Zone of skin (tissue), 1 donor: Measurements from ENCODE around the genes IPMK and CCDC6.

DNA sequence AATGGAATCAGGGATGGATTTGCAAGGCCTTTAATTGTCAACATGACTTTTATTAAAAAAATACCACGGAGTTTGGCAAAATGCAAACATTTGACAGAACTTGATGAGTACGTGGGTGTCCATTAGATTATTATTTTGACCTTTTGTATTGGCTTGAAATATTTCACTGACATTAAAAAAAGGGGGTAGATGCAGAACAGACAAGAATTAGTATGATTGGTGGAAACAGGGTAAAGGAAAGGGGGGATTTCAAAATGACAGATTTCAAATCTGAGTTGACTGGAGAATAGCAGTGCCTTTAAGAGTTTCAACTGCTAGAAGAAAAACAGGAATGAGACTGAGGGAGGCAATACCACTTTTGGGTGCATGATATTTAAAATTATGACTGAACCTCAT is 33.8 kb downstream of the ASAH2B start:
- RRBS = no CpG with 5 or more reads among the region's 2 CpGs

- RRBS = no CpG with 5 or more reads among the region's 1 CpG
These were observed 121.4 kb downstream of the PRKG1 start for GRCh38 chr10:51195623-51196204.

DNA sequence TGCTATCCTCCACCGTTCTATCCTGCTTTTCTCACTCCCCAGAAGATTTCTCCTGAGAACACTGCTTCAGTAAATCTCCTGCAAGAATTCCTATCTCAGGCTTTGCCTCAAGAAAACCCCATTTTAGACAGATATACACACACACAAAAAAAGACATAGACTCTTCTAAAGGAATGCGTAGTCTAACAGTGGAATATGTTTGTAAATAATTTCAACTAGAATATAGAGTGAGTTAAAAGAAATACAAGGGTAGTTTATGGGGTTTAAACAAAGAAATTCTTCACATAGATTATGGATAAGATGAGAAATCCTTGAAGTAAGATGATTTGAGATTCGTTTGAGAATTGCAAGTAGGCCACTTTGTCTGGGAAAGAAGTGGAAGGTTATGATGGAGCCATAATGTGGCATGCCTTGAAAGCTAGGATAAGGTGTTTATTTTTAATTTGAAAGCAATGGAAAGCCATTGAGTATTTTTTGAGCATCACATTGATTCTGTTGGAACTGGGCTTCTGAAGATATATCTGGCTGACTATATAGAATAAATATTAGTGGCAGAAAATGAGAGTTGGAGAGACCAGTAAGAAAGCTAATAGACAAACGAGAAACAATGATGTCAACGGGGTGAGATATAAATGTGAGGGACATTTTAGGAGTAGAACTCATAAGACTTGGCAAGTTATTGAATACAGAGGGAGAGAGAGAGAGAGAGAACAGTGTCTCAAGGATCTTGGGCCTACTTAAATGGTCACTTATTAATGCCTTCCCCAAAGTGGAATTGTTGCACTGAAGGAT is 128.3 kb downstream of the PRKG1 start:
- RRBS = no CpG with 5 or more reads among the region's 5 CpGs

DNA sequence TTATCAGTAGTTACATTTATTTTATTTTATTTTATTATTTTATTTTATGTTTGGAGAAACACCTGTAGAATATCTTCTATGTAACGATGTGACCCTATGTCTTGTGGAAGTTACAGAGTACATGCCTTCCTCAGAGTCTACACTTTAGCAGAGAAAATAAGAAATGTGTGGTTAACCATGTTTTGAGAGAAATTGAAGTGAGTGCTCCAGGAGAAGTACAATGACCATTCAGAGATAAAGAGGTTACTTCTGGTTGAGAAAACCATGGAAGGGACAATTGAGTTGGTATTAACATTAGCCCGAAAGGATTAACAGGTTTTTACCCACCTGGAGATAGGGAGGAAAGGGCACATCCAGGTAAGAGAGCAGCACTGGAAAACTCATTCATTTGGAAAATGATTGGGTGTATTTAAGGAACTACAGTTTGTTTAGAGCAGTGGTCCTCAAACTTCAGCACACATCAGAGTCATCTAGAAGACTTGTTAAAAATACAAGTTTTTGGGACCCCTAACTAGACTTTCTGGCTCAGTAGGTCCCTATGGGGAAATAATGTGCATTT is 191.3 kb downstream of the PRKG1 start:
- RRBS = no CpG with 5 or more reads among the region's 2 CpGs

DNA sequence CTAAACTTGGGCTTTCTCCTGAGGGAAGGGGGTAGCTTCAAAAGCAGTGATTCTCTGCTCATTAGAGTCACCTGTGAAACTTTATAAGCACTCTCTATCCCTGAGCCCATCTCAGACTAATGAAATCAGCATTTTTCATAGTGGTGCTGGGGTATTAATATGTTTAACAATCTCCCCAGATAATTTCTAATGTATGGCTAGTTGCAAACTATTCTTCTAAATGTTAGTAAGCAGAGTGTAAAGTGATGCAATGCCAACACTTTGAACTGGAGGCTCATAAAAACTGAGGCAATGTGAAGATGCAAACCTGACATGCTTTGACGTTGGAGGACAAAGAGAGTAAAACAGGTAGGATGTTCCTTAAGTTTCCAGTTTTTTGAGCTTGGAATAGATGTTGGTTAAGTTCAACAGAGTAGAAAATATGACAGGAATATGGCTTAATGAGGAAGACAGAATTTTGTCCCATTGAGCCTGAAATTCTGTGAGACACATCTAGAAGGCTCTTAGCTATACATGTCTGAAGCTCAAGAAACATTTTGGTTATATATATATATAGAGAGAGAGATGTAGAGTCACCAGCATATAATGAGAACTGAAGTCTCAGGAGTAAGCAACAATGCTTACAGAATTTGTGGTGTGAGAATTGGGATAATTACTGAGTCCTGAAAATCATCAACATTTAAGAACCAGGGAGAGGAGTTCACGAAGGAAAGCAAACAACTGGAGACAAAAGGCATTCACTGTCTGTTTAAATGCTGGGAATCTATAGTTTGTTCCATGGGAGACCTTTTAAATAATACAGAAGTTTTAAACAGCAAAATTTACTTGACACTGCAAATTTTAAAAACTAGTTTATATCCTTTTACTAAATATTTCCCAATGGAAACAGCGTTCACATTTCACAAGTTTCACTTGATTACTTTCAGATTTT is 207.8 kb downstream of the PRKG1 start:
- RRBS = no CpG with 5 or more reads among the region's 3 CpGs

DNA sequence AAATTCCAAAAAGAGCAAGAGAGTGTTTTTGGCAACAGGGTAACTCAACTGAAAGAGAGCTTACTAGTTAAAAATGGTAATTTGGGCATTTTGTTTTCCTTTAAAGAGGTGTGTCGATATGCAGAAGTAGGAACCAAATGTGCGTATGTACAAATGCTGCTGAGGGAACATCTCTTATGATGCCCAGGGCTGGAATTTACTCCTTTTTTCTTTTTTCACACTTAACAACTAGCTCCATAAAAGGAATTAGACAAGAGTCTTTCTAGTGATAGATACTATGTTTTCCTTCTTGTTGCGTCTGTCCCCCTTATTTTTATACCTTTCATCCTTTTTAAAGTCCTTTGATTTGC is 293.0 kb downstream of the PRKG1 start:
- RRBS = no CpG with 5 or more reads among the region's 3 CpGs

- RRBS = no CpG with 5 or more reads among the region's 2 CpGs
These were observed 97.2 kb upstream of the DKK1 start for GRCh38 chr10:52216845-52217256.

GRCh38 chr10:52233184-52233485 is 80.9 kb upstream of the DKK1 start:
- RRBS = no CpG with 5 or more reads among the region's 13 CpGs

DNA sequence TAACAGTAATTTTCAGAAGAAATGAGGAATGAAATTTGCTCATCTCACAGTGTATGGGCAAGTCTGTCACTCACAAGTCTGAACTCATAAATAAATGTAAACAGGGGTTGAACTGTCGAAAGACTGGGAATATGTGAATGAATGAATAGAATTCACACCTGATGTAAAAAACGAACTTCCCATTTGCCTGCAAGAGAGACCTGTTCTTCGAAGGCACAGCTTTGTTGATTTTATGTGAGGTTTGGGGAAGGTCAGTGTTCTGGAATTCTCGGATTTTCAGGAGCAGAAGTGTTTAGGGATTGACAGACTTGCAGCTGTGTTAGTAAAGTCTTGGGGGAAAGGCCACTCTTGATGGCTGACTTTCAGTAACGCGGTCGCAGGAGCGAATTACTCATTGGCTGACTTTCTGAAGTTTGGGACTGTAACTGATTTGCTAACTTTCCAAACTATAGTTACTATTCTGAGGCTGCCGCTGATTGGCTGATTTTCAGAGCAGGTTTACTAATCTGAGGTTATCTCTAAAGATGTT is 228.2 kb upstream of the MBL2 start:
- RRBS = no CpG with 5 or more reads among the region's 9 CpGs

DNA sequence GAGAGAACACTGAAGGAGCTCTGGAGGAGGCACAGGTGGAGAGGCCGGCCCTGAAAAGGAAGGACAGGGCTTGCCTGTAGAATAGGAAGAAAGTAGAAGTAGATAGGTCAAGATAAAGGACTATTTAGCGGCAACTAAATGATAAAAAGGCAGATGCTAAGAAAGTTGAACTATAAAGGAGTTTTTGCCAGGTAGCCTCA is 417.1 kb upstream of the ZWINT start:
- RRBS = no CpG with 5 or more reads among the region's 2 CpGs

- RRBS = no CpG with 5 or more reads among the region's 12 CpGs
These were observed 1.5 kb downstream of the IPMK start for GRCh38 chr10:58266069-58266747.

- RRBS = no CpG with 5 or more reads among the region's 51 CpGs
These were observed at the start of gene IPMK for GRCh38 chr10:58267824-58268206. Gene IPMK (minus strand): TSS chr10:58267894.

GRCh38 chr10:58279717-58280766 is 11.1 kb downstream of the CISD1 start:
- RRBS = no CpG with 5 or more reads among the region's 6 CpGs

DNA sequence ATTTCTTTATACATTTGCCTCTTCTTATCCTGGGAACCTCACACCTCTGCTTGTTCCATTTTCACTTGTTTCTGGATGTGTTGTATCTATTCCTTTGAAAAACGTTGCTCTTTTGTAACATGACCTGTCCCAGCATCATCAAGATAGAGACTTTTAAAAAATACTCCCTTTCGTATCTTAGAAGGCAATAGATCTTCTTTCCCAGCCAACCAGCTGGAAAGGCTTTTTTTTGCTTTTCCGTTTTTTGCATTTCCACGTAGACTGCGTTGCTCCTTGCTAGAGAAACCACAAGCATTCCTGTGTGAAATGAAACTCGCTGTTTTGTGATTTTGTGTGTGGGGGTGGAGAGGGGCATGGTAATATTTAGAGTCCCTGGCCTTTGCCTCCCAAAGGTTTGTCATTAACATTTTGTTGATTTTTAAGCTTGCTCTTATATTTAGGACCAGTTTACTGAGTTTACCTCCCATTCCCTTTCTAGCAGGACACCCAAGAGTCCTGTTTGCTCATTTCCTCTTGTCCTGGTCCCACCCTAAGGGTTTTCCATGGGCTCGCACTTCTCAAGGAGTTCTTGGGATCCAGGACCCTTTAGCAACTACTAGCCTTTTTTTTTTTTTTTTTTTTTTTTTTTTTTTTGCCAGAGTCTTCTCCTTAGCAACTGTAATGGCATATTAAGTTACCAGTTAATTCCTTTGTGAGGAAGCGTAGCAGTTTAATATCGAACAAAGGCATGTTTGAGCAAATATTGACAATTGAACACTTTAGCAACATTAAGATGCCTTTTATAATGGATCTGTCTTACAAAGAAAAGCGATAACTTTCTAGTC is 243.6 kb downstream of the BICC1 start:
- RRBS = no CpG with 5 or more reads among the region's 10 CpGs

DNA sequence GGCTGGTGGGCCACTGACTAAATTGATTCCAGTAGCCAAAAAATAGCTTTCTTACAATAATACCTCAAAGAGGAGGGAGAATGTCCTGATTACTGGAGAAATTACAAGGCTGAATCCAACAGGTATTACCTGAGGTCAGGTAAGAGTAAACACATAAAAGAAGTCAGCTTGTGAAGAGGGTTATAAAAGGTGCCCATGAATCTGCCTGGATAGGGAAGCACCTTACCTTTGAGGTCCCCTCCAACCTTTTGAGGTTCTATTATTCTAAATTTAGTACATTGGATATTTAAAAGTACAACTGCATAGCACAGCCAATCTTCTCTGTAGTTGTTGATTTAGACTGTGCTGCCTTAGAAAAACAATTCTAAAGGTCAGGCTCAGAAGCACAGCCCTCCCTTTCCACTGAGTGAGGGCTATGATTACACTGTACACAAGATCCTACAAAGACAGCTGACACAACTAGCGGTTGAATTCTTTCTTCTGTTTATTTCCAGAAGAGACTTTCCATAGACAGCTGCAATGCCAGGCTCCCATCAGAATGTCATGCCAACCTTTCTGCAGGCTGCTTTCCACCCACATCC is 39.5 kb downstream of the FAM13C start:
- RRBS = no CpG with 5 or more reads among the region's 1 CpG

DNA sequence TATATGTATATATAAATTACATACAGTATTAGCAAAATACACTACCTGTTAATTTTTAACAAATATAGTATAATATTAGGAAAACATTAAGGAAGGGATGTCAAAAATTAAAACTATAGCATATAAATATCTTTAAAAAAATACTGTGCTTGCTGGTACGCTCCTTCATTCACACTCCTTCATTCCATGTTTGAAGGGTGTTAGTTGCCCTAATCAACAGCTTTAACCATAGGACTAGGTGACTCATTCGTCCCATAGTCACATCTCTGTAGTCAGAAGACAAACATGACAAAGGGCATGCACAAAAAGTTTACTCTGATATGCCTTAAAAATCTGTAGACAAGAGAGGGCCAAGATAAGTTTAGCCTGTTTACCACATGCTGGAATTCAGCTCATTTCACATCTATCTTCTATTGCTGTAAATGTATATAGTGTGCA is 717 bp downstream of the FAM13C start:
- RRBS = no CpG with 5 or more reads among the region's 2 CpGs

GRCh38 chr10:59362051-59362343 is 352 bp downstream of the FAM13C start:
- RRBS = no CpG with 5 or more reads among the region's 8 CpGs

- RRBS = no CpG with 5 or more reads among the region's 2 CpGs
These were observed 25.3 kb upstream of the FAM13C start for GRCh38 chr10:59387746-59388038.

DNA sequence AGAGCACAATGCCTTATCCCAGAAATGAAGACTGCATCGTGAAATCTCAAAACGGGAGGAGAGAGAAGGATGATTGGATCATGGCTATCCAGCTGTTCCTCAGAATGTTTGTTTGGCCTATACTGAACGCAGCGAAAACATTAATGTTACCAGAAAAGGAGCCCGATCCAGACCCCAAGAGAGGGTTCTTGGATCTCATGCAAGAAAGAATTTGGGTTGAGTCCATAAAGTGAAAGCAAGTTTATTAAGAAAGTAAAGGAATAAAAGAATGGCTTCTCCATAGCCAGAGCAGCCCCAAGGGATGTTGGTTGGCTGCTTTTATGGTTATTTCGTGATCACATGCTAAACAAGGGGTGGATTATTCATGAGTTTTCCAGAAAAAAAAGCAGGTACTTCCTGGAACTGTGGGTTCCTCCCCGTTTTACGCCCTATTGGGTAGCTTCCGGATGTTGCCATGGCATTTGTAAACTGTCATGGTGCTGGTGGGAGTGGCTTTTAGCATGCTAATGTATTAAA is 86.0 kb downstream of the SLC16A9 start:
- RRBS = no CpG with 5 or more reads among the region's 9 CpGs

DNA sequence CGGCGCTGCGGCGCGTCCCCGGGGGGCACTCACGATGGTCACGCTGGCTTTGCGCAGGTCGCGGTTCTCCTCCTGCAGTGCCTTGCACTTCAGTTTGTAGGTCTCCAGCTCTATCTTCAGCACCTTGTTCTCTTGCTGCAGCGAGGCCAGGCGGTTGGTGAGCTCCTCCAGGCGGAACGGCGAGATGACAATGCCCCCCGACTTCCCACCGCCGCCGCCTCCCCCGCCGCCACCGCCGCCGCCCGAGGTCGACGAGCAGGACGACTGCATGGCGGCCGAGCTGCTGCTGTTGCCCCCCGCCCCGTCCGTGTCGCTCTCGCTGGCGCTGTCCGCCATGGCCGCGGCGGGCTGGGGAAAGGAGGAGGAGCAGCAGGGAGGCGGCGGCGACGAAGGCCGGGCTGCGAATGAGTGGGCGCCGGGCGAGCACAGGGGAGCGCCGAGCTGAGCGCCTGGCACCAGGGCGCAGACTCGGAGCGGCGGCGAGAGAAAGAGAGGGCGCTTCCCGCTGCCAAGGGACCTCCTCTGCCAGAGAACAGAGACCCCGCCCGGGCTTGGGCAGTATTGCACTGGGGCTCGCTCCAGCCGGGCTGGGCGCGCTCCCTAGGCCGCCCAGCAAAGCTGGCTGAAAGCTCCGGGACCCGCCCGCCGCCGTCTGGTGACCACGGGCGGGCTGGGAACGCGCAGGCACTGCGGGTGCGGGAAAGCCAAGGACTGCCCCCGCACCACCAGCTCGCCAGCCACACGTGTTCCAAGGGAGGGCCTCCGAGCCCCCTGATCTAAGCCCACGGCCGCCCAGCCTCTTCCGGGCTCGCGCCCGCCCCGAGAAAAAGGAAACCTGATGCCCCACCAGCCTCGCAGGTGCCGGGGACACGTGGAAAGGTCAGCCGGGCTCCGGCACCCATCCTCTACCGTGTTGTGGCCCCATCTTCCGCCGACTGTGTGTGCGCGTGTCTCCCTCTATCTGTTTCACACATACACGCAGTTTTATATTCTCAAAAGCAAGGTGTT is at the start of gene CCDC6:
Gene CCDC6, minus strand, starts transcription at position 468 of the 1,008 bp plus-strand sequence.
- RRBS = 2% methylated on average over 20 of the region's 100 CpGs